GM23248 (cell line): ENCODE results near the genes NRDE2 and TTC7B.

DNA sequence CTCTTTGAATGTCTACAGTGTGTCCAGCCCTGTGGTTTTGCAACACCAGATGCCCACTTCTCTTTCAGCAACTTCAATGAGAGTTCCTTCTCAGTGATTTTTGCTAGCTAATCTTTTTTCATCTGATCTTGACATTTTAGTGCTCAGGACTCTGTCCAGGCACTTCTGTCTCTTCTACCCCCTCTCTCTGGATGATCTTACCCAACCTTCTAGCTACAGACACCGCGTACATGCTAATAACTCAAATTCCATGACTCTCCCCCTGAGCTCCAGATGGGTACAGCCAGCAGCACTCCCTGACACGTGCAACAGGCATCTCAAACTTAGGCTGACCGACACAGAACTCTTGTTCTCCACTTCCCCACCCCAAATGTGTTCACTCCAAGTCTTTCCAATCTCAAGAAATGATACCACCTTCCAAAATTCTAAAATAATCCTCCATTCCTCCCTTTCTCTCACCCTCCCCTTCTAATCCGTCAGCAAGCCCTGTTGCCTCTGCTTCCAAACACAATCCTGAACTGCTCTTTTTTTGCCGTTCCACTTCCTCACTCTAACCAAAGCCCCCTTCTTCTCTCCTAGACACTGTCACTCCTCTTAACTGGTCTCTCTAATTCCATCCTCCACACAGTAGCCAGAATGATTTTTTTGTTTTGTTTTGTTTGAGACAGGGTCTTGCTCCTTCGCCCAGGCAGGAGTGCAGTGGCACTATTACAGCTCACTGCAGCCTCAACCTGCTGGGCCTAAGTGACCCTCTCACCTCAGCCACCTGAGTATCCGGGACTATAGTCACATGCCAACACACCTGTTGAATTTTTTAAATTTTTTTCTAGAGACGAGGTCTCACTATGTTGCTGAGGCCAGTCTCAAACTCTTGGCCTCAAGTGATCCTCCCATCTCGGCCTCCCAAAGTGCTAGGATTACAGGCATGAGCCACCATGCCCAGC is 161.4 kb upstream of the FOXN3 start:
- RAMPAGE, long total RNA: no peak

DNA sequence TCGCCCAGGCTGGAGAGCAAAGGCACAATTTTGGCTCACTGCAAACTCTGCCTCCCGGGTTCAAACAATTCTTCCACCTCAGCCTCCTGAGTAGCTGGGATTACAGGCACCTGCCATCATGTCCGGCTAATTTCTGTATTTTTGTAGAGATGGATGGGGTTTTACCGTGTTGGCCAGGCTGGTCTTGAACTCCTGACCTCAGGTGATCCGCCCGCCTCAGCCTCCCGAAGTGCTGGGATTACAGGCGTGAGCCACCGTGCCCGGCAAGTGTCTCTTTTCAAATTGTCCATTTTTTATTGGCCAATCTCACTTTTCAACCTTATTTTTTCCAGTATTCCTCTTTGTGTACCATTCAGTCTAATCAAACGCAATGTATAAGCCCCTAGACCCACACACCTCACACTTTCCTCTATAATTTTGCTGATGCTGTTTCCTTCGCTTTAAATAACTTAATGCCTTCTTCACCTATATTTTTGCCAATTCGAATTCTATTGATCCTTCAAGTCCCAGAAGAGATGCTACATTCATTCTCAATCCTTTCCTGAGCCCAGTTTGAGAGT is 167.8 kb upstream of the FOXN3 start:
- RAMPAGE, long total RNA: no peak

- RAMPAGE, long total RNA: no peak
These were observed 200.0 kb upstream of the FOXN3 start for GRCh38 chr14:89617142-89617377.

DNA sequence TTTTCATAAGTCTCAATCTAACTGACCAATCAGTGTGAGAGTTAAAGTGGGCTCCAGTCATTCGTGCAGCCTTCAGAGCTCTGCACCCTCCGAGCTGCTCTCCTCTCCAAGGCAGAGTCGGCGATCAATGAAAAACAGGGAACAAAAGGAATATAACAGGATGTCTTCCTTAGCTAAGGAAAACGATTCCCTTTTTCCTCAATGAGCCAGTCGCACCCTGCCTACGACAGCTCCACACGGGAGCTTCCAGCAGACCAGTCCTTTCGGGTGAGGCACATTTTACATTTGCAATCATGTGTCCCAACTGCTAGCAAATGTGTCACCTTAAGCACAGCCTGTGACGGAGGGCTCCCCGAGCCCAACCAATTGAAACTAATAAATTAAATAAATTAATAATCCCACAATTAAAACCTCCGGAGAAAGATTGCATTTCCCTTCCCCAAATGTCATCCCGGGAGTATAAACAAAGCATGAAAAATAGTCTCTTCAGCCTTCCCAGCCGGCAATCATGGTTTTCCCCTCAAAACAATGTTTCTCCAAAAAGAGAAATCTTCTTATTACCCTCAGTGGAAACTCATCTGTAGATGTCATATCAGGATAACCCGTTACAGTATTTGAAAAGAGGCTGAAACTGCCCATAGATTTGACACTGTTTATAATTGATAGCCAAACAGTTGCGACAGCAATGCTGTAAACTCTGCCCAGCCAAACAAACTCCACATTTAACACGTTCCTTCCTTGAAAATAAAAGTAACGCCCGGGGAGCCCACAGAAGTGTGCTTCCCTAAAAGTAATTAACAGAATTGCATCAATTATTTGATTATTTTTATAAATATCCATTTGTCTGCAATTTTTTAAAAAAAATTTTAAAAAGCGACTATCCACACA is 201.1 kb upstream of the FOXN3 start:
- RAMPAGE, long total RNA: no peak

DNA sequence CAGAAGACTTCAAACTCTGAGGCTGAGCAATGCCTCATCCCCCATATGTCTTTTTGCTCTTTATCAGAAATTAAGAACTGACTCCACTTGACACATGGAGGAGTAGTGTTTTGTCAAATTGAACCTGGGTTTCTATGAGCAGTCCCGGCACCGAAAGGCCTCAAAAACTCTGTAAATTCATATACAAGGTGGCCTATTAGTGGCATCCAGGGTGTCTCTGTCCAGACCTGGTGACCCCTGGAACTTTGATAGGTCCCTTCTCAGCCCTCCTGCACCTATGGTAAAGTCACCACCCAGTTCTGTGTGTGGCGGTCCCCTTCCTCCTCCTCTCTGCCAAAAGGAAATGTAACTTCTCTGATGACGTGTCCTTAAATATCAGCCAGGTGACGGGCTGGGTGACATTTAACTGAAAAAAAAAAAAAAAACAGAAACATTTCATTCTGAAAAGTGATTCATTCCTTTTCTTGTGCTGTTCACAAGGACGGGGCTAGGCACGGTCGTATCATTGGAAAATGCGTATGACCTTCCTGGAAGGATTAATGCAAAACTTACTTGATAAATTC is 204.0 kb upstream of the FOXN3 start:
- RAMPAGE, long total RNA: no peak

DNA sequence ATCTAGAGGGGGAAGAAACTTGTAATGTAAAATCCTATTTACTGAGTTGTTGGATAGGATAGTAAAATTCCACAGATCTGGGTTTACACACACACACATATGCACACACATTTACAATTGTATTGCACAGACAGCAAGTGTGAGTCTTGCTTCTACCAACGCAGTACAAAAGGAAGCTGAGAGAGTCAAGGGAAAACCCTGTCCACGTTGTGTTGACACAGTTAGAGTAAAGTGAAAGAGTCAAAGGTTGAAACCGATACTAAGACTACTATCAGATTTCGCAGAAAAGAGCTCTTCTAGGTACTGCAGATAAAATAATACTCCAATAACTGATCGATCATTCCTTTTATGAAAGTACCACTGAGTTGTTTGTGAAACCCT is 224.4 kb upstream of the FOXN3 start:
- RAMPAGE, long total RNA: no peak

DNA sequence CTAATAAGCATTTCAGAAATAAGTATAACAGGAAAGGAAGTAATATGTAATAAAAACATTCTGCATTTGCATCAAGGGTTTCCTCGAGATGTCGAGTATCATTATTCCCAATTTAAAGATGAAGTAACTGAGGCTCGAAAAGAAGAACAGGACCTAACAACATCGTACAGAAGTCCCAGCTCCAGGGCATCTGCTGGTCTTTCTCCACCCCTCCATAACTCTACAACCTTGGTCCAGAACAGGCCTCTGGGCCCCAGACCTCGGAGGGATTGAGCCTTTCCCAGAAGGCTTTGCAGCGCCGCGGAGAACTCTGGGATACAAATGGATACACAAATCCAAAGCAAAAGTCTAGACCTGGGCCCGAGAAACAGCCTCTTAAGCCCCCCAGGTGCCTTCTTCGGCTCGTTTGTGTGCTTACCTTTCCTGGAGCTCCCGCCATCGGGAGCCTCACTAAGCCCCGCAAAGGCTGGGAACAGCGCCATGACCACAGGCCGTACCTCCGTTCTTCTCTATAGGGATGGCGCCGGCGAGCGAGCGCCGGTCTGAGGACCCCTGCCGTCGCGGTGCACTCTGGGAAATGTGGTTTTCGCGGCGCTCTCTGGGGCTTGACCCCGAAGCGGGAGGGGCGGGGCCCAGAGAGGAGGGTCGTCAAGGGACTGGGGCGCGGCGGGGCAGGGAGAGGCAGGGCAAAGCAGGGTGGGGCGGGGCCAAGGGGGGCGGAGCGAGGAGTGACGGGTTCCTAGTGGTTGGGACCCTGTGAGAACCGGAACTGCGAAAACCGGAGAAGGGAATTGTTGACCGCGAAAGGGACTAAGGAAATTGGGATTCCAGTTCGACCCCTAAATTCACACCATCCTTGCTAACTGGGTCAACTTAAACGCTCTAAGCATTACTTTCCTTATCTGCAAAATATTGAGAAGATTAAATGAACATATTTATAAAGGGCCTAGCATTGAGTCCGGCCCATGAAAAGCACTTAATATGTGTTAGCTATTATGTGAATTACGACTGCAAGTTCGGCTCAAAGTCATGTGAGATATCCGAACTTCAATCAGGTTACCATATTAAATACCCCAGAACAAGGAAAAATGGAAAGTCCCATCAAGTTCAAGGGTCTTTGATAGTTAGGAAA is at the start of gene NRDE2:
Gene NRDE2, minus strand, starts transcription at position 519 of the 1,132 bp plus-strand sequence.
- RAMPAGE, long total RNA: start-site peak on the minus strand centred at position 536 of the sequence, 53 bp wide, 122 and 95 reads in 2 replicates

DNA sequence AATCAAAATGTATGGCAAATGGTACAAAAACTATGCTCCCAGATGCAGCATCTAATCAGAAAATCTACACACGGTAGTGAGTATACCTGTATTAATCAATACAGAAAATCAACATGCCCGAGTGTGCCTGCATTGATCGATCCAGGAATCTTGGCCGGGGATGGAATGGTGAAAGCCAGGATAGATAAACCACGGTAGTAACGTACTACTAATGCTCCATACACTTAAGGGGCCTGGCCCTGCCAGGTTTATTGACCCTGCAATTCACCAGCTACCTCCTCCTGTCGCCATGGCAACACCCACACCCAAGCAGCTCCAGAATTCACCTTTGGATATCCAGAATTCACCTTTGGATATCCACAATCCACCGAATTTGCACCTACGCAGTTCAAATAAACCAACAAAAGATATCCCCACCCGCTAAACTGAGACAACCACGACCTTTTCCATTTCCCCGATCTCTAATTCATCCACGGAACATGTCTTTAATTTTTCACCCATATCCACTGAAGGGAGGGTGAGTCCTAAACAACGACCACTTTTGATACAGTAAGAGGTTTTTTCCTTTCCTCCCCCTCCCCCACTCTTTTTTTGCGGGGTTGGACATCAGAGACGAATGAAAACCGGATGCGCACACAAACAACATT is 14.8 kb upstream of the CALM1 start:
- RAMPAGE, long total RNA: no peak

DNA sequence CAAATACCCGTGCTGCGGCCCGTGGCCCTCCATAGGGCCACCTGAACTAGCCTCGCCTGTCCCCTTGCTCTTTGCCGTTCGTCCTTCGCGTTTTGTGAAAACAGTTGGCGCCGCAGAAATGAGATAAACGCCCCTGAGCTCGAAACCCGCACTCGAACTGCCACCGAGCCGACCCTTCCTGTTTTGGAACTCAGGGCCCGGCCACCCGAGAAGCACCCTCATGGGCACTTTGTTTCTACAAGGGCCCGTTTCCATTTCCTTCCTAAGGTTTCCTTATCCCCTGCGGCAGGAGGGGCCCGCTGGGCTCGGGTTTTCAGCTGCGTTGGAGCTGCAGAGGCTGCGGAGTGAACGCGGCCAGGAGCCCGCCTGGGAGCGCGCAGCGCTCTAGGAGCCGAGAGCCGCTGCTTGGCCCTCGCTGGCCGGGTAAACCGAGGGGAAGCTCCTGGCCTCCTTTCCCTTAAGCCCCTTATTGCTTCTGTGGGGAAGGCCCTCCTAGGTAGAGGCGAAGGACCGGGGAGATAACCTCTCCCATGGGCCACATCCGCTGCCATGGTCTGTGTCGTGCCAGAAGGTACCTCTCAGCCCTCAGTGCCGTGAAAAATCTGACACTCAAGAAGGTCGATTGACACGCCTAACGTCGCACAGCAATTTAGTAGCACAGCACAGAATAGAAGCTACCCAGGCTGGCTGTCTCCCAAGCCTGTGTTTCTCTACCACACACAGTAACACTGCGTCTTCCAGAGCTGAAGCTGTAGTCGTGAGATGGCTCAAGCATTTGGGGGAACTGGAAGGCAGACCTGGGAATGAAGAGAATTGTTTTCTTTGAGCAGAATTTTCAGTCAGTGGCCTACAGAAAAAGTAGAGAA is 13.0 kb upstream of the CALM1 start:
- RAMPAGE, long total RNA: no peak

DNA sequence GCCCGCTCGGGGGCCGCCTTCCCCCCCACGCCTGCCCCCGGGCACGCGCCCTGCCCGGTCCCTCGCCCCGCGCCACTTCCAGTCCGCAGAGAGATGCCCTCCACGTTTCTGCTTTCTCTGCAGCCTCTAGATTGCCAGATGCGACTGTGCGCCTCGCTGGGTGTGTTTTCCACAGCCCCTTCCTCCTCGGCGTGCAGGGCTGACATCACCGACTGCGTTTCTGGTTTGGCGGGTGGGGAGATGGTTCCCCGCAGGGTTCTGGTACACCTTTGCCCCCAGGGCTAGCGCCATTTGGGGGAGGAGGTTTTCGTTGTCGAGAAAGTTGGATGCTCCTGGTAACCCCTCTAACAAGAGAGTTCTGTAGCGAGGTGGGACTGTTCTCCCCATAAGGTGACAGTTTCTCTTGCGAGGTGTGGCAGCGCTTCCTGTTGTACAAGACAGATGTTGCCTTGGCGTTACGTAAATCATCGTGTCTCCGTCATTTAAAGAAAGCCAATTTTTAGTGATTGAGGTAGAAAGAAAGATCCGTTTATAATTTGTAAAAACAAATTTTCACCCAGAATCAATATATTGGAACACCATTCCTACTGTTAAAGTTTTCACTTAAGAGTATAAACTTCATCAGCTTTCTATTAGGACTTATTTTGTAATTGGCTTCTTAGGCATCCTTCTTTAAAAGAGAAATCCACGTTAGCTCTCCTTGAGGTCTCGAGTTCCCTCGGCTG is 1.7 kb downstream of the CALM1 start:
- RAMPAGE, long total RNA: no peak

DNA sequence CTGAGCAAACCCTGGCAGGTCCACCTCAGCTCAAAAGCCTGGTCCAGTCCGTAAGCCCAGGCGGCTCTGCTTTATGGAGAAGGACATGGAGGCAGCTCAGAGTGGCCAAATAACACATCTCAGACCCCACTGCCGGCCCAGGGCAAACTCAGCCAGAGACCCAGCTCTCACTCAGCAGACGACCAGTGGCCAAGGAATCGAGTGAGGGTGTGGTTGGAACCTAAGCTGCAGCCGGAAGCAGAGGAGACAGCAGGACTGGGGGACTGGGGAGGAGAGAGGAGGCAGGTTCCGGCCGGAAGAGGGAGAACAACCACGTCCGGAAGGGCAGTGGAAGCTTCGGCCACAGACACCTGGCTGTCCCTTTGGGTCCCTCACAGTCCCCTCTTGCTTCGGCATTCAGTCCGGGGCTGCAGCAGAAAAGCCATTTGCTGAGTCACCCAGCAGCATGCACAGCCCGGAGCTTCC is 103.9 kb downstream of the CALM1 start:
- RAMPAGE, long total RNA: no peak

DNA sequence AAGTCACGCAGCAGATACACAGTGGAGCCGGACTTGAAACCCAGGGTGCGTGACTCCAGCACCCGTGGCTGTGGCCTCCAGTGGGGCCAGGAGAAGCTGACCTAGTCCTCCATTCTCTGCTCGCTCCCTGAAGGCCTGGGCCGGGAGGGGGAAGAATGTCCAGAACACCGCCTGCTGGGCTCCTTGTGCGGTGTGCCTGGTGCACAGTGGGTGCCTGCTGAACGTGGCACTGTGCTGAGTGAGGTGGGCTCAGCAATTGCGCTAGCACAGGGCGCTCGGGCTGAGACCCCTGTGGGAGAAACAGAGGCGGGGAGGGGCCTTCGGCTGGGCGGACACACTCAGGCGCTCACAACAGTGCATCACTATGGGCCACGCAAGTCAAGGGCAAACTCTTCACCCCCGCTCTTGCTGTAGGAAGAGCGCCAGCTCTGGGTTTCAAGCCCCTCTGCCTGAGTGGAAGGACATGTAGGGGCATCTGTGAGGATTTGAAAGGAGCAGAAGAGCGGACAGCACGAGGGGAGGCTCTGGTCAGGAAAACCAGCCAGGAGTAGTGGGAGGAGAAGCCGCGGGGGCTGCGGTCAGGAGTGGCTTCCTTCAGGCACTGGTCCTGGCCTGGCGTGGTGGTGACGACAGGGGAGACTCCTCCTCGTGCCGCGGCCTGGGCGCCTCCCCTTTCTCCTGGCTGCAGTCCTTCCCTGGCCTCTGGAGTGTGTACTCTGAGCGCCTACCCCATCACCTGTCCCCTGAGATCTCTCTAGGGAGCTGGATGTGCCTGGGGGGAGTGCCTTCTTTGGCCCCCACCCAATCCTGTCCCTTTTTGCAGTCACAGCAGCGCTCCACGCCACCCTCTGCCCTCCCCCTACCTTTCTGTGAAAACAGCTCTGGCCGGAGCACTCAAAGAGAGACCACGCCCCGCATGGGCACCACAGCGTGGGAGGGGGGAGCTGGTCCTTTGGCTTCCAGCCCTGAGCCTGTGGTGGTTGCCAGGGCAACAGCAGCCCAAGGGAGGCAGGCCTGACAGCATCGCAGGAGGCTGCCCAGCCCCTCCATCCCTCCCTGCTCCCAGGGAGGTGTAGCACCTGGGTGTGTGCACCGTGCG is 125.6 kb downstream of the CALM1 start:
- RAMPAGE, long total RNA: no peak

- RAMPAGE, long total RNA: no peak
These were observed 177.7 kb downstream of the CALM1 start for GRCh38 chr14:90574294-90575092.

- RAMPAGE, long total RNA: no peak
These were observed 173.8 kb downstream of the TTC7B start for GRCh38 chr14:90642124-90643069.

GRCh38 chr14:90676776-90677310 is 139.4 kb downstream of the TTC7B start:
- RAMPAGE, long total RNA: no peak

DNA sequence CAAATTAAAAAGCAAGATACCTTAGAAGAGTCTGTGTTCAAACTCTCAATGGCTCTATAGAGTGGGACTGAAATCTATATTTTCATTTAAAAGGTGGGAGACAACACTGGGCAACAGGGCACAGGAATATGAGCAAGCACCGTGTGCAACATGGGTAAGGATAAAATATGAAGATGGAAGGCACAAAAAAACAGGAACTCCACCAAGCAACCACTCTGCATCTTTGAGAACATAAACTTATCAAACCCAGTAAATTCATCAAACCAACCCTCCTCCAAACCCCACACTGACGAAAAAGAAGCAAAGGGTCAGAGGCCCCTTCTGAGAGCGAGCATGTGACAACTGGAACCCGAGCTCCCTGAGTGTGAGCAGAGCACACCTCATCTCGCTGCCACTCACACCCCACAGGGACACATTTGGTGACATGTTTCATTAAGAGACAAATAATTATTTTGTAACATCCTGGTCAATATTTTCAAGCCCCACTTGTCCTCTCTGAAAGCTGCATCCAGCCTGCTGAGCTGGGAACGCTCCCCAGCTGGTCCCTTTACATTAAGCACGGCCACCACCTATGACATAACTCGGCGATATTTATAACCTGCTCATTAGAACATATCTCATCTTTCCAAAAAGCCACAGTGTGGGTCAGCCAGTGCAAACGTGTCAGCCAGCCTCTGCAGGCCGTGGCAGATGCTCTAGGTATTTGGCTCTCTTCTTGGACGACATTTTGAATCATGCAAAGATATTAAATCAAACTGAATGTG is 120.2 kb downstream of the TTC7B start:
- RAMPAGE, long total RNA: no peak

- RAMPAGE, long total RNA: no peak
These were observed at the start of gene TTC7B for GRCh38 chr14:90816079-90817076. Gene TTC7B, minus strand, starts transcription at chr14:90816430.

GRCh38 chr14:91060785-91061039 is 271 bp upstream of the RPS6KA5 start:
- RAMPAGE, long total RNA: no peak

GRCh38 chr14:91108779-91109717 is 4.8 kb upstream of the DGLUCY start:
- RAMPAGE, long total RNA: no peak

DNA sequence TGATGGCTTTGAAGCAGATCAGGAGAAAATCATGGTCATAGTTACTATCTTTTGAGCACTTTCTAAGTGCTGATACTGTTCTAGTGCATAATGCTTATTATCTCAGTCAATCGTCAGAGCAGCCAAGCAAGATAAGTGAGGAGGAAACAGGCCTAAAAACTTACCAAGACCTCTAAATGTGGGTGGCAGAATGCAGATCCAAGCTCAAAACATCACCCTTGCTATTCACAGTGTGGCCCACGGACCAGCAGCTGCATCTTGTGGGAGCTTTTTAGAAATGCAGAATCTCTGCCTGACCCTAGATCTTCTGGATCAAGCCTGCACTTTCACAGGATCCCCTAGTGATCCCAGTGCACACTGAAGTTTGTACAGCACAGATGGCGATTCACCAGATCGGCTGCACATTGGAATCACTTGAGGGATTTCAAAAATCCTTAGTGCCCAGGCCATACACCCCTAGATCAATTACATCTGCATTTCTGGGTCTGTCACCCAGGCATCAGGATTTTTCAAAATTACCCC is 408 bp upstream of the DGLUCY start:
- RAMPAGE, long total RNA: no peak